Left lung (tissue), 1 donor: ENCODE results near the gene EPS8.

- PRO-cap: no peak
Observed at GRCh38 chr12:12776177-12776757, 9.2 kb upstream of the APOLD1 start.

GRCh38 chr12:12787219-12788033 lies 2.0 kb downstream of the APOLD1 start:
- PRO-cap: no peak

GRCh38 chr12:12899219-12899695 lies 7.9 kb downstream of the GPRC5A start:
- PRO-cap: no peak

- PRO-cap: no peak
Observed at GRCh38 chr12:13201381-13202417, 5.2 kb downstream of the EMP1 start.

DNA sequence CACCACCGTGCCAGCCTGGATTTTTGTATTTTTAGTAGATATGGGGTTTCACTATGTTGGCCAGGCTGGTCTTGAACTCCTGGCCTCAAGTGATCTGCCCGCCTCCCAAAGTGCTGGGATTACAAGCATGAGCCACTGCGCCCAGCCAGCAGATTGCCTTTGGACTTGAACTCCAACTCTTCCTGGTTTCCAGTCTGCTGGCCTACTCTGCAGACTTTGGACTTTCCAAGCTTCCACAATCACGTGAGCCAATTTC lies 54.9 kb downstream of the EMP1 start:
- PRO-cap: no peak

DNA sequence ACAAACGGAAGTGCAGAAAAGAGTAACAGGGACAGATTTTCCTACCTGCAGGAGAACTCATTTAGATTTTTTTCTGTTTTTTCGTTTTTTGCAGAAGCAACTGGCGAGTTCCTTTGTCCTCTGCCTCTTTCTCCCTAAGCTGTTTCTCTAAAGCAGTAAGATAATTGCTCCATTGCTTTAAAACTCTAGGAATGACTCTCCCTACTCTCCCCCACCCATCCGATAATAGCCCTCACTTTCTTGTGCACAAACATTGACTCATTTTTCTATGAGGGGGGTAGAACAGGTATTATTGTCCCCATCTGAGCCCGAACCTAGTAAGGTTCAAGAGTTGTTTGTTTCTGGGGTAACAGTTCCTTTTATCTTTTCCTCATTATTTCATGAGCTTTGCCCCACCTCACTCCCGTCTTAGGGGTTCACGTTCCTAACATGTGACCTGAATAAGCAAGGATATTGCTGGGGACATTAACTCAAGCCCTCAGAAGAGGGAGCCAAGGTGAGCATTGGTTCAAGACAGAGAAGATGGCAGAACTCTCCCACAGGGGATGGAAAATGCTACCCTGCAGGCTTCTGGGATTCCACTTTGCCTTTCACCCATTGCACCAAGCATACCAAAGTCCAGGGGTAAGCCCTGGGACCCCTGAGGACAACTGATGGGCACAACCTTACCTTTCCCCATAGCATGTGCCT lies 190.6 kb downstream of the EMP1 start:
- PRO-cap: no peak

GRCh38 chr12:14395956-14396733 lies 30.7 kb downstream of the ATF7IP start:
- PRO-cap: no peak

GRCh38 chr12:14401266-14401863 lies 35.9 kb downstream of the ATF7IP start:
- PRO-cap: no peak

DNA sequence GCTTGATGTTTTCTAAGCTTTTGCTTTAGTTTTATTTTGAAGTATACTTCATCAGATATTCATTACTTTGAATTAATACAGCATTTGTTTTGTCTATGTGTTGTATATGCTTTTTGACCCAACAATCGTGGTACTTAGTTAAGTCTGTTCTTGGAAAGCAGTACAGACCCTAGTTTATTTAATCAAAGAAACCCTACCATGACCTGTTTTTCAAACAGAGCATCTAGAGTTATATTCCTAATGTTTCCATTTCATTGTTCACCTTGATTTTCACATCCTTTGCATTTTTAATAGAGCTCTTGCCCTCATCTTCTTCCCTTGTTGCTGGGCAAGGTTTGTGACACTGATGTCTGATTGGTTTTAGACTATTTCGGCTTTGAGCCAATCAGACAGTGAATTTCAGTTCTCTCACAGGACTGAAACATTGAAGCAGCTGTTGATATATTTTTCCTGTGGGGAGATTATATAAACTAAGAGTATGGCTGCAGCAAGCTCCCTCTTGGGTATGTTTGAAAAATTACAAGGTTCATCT lies 51.0 kb downstream of the ATF7IP start:
- PRO-cap: no peak

GRCh38 chr12:14665857-14666363 lies 30.5 kb downstream of the GUCY2C start:
- PRO-cap: no peak

DNA sequence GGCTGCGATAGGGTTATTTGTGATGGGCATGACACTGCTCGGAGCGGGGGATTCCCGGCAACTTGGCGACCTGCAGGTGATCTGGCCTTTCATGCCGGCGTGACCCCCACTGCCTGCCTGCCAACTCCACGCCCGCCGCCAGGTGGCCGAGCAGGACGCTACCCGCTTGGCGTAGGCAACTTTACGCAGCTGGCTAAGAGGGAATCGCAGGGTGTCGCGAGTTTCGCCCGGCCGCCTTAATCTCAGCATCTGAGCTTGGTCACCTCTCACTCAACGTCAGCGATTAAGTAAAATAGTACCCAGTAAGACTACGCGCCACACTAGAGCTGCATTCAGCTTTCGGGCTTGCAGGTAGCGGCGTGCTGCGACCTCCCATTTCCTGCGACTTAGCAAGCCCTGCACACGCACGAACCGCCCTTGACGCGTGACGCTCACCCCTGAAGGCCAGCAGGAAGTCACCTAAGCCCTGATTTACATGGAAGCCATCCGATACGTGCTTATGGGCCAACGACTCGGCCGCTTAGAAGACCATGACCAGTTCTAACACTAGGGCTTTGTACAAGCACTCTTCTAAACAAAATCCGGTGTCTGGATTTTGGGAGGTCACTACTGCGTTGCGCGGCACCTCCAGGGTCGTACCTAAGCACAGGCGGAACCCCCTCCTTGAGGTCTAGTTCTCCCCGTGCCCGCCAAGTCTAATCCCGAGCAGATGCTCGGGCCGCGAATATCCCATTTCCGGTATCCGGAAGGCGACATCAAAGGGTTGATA lies 842 bp downstream of the H4C16 start:
- PRO-cap: bidirectional peak, plus-strand start at position 188 of the sequence, minus-strand start outside the sequence; bidirectional peak, plus-strand start at position 476 of the sequence, minus-strand start at position 426 of the sequence

GRCh38 chr12:14884166-14884947 lies 1.3 kb downstream of the MGP start:
- PRO-cap: bidirectional peak, plus-strand start at chr12:14884638, minus-strand start at chr12:14884465

DNA sequence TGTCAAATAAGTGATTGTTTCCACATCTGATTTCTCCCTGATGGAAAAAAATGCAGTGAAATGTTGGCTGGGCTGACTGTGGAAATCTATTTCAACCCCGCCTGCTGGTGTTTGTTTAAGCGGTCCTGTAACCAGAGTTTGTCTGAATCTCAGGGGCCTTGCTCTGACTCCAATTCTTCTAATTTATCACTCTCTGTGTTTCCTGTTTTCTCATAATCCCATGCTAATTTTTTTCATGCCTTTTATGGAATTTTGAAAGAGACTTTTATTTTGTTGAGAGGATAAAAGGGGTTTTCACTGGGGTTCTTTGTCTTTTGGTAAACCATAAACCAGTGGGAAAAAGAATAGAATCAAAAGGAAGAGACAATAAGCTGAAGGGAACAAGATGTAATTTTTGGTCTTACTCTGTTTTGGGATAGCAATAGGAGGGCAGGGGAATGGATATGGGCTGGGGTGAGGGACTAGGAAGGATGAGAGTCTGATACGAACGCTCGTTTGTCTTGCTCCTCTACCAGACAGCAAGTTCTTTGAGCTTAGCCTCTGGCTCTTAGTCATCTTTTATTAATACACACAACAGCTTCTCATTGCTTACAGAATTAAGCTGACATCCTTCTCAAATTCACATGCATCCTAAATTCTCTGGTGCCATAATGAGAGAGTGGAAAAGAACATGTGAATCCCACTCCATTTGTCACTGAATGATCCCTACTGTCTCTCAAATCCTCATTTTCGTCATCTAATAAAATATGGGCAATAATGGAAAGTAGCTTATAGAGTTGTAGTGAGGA lies 8.1 kb upstream of the MGP start:
- PRO-cap: no peak

DNA sequence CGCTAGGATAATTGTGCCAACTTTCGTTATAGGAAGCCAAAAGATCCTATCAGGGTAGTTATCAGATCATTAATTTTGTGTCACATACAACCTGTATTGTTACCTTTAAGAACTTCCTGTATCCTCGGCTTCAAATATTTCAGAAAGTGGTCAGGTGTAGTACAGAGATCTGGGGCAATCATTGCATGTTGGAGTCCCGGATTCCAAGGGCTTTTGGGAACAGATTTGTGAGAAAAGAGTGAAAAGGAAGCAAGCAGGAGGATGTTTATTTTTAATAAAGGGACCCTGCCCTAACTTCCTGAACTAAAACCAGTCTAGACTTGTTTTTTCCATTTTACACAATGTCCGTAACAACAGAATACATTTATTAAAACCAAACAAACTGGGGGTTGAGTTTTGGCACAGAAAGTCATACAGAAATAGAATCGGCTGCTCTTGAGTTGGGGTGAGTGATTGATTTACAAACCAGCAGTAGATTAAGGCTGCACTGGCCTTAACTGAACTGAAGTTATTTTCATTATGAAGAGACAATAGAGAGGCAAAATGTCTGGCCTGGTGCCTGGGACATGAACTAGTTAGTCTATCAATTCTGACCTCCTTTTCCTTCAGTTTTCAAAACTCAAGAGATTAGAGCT lies 19.5 kb upstream of the MGP start:
- PRO-cap: no peak

DNA sequence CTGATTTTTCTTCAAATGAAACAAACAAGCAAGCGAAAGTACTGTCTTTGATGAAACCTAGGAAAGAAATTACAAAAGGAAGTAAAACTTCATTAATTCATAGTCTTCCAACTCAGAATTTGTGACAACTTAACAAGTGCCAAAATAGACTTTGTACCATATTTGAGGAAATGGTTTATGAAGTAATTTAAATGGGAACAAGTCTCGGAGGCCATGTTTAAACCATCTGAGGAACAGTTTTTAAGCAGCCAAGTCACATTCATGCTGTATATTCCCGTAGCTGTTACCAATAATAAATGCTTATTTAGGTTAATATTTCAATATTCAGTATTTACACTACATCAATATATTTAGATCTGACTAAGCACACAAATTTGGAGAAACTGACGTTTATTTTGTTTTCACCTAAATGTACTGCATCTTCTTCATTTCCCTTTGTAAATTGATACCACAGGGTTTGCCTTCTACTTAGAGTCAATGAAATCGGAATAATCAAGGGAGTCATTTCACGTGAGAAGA lies 838 bp upstream of the ARHGDIB start:
- PRO-cap: unidirectional peak, plus-strand start at position 236 of the sequence

GRCh38 chr12:15165349-15165535 lies 56.0 kb downstream of the RERG start:
- PRO-cap: no peak

DNA sequence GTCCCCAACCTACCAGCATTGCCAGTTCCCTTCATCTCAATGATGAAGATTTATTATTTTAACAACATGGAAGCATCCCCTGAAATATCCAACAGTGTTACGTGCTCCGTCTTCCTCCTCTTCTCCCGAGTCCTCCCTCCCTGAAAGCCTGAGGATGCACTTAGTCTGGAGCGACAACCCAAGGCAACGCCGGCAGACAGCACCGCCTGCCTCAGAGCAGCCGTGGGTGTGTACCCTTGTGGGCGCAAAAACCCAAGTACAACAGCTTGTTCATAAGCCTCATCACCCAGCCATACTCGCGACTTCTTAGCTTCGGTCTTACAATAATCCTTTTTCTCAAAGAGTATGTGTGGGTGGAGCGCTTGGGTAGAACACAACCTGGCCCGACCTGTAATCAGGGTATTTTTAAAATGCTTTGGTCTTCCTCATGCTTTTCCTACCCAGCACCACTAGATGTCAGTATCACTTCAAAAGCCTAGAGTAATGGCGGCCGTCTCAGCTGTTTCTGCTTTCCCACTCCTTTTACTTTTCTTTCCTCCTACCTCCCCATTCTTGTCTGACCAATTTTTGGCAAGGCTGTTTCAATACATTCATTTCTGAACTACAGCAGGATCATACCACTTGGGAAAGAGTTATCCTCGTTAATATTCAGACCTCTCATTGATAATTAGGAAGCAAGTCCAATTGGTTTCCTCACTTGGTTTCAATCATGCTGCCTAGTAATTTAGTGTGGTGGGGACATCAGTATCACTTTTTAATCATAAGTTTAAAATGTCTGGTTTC lies 198.9 kb downstream of the EPS8 start:
- PRO-cap: unidirectional peak, plus-strand start at position 170 of the sequence

DNA sequence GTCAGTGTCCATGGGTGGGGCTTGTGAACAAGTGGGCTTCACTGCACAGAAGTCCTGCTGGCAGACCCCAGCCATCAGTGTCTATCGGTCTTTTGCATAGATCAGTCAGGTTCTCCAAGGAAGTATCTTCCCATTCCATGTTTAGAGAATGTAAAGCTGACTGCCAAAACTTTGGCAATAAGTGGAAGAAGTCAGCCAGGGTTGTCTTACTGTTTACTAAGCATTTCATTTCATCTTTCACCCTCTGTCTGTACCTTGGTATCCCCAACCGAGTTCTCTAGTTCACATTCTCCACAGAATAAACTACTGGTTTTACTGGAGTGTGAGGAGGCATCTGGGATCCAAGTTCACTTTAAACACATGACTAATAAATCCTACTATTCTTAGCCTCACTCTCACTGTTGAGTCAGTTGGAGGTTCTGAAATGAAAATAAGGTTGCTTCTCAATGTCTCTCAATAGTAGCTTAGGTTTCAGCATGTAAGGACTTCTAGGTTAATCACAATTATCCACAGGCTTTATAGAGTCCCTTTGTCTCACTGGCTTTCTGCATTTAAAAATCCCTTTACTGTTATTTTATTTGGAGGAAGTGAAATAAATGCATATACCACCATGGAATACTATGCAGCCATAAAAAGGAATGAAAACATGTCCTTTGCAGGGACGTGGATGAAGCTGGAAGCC lies 96.0 kb downstream of the EPS8 start:
- PRO-cap: no peak

- PRO-cap: no peak
Observed at GRCh38 chr12:15780603-15780921, 8.6 kb downstream of the EPS8 start.

DNA sequence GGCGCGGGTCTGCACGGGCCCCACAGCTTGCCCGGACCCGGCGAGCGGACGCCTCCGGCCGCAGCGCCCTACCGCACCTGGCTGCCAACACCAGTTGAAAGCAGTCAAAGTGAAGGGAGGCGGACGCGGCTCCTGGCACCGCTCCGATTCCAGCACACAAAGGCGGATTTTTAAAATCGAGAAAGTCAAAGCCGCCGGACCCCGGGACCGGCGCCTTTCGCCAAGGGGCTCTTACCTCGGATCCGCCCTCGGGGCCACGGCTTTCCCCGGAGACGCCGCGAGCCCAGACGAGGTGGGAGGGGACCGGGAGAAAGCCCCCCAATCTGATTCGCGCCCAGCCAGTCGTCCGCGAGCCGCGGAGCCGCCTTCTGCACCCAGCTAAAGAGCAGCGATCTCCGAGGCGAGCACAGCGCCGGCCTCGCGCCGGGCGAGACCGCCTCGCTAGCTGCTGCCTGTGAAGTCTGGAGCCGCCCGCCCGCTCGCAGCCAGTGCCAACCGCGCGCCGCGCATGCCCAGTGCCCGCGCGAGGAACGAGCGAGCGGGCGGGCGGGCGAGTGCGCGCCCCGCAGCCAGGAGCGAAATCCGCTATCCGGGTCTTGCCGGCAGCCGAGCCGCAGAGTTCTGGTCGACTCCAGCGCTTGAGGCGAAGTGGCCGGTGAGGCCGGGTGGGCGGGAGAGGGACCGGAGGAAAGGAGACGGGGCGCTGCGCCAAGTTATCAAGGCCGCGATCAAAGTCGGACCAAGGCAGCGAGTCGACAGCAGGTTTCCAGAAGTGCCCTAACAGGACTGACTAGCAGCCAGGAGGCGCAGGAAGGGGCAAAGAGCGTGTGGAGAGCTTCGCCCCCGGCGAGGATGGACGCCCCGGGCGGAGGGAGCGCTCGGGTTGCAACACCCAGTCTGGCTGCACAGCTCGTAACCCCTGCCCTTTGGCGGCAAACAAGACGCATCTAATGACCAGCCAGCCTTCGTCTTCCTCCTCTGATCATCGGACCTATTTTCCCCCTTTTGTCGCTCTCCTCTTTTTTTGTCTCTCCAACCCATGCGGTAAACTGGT lies at the start of gene EPS8:
Gene EPS8, minus strand, starts transcription at position 463 of the 1,054 bp plus-strand sequence.
- PRO-cap: bidirectional peak, plus-strand start at position 515 of the sequence, minus-strand start at position 432 of the sequence; bidirectional peak, plus-strand start at position 830 of the sequence, minus-strand start at position 858 of the sequence